Diencephalon (tissue), 2 donors: Measurements from ENCODE around the gene CNIH1.

DNA sequence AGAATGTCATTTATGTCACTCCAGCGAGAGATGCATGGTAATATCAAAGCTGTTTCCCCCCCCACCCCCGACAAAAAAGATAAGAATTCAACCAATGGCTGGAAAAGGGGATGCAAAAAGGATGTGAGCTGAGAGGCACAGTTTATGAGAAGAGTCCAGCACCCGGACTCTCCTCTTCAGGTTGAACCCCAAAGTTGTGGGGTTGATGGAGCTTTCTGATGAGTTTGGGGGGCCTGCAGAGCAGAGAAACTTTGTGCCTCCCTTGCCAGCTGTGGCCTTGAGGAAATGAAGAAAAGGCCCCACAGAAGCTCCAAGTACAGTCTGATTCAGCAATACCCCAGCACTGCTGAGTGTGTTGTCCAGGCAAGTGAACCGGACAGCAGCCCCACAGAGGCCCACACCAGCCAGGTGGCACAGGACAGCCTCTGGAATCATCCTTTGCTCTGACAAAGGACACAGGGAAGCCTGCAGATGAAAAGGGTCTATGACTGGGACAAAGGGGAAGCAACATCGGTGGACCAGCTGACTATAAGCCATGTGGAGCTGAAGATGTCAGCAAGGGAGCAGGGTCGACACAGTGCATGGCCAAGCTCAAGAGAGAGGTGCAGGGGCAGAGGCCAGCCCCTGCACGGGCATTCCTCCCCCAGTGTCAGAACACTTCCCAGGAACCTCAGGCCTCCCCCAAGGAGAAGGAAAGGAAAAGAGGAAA, 46.6 kb upstream of the PTGDR start:
- RAMPAGE, long total RNA = no peak

DNA sequence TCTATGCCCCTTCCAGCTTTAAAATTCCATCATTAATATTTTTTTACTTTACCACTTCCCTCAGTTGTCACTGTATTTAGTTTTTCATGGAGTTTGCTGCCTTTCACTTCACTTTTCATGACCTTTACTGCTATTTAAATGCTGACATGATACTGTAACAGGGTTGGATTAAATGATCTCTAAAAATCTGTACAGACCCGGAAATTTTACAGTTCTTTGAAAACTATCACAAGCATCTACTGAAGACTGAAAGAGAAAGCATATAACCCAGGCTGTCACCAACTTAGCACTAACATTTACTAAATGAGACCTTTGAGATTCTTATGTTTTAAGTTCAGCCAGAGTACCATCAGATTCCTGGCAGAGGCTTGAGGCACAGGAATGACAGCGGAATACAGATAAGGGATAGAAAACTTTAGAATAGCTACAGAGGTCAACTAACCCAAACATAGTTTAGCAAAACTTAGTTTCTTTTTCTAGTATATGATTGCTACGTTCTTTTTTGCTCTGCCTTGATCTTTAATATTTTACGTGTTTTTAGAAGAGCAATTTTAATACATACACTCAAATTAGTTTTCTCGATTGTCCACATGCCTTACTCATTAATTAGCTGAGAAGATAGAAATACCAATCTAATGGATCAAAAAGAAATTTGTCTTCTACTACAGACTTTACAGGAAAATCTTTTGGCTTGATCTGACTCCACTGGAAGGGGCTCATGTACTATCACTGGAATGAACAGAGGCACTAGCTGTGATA, 91.7 kb upstream of the FERMT2 start:
- RAMPAGE, long total RNA = no peak

GRCh38 chr14:53943097-53943818, 13.4 kb downstream of the BMP4 start:
- RAMPAGE, long total RNA = no peak

DNA sequence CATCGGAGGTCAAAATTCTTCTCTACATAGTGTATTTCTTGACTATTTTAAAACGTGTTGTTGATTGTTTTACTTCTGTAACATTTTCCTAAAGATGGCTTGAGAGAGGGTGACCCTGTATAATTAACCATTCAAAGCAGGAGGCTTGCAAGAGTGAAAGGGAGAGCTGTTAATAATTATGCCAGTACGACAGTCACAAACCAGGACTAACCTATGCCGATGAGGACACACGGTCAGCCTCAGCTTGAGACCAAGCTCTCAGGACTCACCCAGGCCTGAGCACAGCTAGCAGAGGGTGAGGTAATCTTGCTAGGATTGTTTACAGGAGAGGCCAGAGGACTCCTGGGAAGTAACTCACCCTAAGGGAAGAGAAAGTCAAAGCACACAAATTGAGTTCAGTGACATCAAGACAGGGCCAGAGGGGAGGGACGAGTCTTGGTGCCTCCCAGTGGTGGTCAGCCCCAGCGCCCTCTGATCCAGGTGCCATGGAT, 29.8 kb upstream of the CDKN3 start:
- RAMPAGE, long total RNA = no peak

DNA sequence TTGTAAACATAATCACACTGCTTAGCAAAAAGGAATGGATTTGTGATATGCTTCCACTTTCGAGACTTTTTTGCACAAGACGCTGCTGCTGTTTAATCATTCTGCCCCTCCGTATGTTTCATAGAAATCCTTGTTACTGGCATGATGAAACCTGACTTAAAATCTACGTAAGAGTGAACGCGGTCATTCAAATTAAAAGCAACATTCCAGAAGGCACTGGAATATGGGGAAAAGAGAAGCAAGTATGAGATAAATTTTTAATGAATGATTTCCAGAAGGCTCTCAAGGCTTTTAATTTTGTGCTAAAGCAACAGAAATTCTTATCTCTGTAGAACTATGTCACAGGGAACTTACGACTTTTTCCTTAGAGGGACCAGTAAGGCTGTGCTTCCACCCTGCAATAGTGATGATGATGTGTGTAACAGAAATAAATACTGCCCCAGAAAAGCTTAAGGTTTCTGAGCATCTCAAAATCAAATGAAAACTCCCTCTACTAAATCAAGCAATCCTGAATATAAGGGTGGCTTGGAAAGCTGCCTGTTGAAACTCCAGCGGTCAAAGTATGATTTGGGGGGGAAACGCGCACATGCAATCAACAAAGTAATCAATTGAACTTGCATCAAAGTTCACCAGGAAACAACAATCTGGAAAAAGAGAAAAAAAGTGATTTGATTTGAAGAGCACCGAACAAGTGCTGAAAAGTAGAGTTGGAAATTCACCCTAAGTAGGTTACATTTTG, 939 bp downstream of the CNIH1 start:
- RAMPAGE, long total RNA = no peak

- RAMPAGE, long total RNA = start-site peak on the minus strand at chr14:54441330-54441478, 1,433 and 1,766 reads in 2 replicates
Observed at GRCh38 chr14:54440805-54441858, at the start of gene CNIH1. Gene CNIH1 (minus strand): TSS chr14:54441374.

DNA sequence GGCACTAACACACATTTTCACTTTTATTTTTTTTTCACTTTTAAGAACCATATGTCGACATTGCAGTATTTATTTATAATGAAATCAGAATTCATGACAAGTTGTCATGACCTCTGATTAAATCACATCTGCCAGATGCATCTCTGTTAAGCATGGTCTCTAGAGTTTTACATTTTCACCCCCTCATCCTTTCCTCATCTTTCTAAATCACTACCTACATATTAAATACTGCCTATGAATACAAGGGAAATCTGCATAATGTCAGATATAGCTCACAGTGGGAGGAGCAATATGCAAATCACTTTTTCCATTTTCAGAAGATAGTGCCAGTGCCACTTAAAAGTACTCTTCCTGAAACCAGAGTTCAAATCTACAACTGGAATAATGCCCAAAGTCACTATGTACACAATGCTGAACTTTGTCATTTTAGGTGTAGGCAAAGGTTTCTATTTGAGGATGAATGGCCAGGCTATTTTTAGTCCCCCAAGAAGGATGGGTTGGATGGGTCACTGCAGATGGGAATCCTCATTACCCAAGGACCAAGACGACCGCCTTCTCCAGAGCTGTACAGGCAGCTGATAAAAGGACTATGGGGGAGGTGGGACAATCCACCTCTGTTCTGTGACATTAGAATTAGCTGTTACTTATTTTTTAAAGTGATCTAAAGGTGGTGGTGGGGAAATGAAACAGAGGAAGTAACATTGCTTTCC, 5.7 kb downstream of the GMFB start:
- RAMPAGE, long total RNA = no peak

- RAMPAGE, long total RNA = no peak
Observed at GRCh38 chr14:54571567-54572765, 5.0 kb downstream of the SAMD4A start.

DNA sequence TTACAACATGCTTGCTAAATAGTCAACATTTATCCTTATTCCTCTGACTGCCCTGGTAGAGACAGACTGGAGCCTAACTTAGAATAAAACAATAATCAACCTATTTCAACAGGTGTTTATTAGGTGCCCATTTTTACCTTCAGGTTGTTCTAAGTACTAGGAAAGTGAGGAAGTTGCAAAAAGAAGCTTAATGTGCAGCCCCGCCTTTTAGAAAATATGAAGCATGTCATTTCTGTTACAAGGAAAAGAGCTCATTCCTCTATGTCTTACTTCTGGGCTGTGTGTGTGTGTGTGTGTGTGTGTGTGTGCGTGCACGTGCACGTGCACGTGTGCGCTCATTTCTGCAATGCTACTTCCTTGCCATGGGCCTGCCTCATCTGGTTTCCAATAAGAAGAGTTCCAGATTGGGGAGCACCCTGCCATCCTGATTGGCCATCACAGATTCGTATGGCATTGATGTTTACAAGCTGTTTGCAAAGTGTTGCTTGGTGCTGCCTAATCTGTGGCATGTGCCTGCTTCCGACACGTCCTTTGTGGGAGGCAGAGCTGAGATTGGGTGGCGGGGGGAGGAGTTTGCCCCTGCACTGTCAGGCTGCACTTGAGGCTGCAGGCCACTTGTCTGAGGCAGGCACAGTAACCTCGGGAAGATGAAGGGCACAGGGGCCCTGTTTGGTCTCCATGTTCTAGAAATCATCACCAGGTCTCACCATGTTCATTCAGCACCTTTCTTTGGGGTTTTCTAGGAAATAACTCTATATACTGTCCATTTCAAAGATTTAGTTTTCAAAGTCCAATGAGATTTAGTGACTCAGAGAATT, 39.2 kb downstream of the SAMD4A start:
- RAMPAGE, long total RNA = no peak

GRCh38 chr14:54652013-54652876, 85.3 kb downstream of the SAMD4A start:
- RAMPAGE, long total RNA = no peak

DNA sequence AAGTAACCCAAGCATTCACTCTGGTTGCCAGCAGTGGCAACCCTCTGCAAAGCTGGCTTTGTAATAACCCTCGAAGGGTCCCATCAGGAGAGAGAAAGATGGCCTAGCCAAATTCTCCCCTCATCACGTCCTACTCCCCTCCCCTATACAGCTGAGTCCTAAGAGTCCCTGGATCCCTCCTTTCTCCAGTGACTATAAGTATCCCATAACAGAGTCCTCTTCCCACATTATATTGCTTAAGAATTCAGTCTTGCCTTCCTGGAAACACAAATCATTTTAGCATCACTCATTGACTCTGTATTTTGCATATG, 130.3 kb downstream of the GCH1 start:
- RAMPAGE, long total RNA = no peak

DNA sequence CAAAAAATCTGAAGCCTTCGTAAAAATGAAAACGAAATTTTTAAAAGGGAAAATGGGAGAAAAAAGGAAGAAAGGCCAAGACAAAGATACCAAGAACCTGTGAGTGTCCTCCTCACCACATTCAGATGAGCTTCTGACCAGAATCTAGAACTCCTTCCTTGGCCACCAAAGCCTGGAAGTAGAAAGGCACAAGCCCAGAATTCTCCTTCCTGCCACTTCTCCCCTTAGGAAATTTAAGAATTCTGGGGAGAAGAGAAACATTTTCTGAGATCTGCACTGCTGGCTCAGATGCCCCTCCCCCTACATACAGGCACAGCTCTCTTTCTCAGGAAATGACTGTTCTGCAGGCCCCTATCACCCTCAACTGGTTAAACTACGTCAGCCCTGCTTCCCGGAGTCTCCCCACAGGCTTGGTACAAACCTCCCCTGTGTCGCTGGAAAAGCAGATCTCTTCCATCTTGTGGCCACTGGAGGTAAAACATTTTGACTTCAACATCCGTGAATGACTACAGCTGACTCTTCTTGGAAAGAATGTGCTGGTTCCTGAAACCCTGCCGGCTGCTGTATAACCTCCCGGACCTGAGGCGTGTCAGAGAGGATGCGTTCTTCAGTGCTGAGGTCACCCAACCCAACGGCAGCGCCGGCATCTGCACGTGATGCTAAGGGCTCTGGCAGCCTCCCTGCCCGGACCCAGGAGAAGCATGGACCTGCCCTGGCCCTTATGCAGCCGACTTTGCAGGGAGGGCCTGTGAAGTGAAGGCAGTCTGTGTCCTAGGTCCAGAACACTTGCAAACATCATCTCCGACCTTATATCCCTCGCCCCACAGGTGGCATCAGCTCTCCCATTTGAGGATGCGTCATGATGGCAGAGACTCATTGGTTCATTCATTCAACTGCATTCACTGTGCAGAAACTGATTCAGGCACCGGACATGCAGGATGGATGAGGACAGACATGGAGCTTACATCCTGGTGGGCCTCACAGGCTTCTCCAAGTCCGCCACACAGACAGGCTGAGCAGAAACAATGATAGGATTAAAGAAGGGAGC, 129.4 kb downstream of the GCH1 start:
- RAMPAGE, long total RNA = no peak

DNA sequence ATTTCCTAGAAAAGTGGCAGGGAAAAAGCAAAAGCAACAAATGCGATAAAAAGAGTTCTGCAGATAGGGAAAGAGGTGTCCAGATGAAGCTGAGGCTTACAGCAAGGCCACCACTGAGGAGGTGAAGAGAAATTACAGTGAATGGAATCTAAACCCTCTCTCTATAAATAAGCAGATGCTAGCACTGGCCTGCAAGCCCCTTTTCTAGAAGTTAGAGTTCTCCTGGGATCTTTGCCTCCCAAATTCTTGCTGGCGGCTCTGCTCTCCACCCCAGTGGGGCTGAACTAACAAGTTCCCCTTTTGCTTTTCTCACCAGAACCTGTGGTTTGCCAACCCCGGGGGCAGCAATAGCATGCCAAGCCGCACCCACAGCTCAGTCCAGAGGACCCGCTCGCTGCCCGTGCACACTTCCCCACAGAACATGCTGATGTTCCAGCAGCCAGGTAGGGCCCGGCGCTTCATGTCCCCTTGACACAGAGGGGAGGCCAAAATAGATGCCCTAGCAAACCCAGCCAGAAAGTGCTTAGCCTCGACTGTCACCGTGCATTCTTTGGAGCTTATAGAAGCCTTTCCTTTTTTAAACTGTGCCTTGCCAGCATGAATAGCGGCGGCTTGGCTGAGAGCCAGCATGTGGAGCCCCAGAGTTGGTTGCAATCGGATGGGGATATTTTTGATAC, 126.4 kb downstream of the GCH1 start:
- RAMPAGE, long total RNA = no peak

DNA sequence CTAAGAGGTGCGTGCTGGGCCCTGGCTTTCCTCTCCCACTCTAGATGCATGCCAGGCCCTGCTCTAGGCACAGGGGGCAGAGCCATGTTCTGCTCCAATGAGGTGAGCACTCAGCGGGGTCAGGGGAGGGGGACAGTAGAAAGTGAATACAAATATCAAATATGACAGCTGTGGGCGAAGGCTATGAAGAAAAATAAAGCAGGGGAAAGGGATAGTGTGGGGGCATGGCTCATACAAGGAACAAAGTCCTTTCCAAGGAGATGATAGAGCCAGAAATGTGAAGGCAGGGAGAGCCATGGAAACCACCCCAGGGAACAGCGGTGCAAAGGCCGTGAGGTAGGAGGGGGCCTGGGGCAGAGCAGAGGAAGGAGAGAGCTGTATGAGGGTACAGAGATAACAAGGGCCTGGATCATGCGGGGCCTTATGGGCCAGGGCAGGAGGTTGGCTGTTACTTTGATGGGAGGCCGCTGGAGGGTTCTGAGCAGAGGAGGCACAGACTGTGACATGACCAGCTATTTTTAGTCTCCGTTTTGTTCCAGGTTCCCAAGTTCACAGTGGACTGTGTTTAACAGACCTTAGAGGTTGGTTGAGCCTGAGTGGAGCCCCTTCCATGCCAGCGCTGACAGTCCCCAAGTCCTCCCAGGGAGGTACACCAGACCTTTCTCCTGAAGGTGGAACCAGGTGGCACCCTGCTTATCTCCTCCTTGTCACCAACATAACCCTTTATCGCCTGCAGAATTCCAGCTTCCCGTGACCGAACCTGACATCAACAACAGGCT, 118.6 kb downstream of the GCH1 start:
- RAMPAGE, long total RNA = no peak

GRCh38 chr14:55060622-55061249, 9.3 kb downstream of the MAPK1IP1L start:
- RAMPAGE, long total RNA = no peak

DNA sequence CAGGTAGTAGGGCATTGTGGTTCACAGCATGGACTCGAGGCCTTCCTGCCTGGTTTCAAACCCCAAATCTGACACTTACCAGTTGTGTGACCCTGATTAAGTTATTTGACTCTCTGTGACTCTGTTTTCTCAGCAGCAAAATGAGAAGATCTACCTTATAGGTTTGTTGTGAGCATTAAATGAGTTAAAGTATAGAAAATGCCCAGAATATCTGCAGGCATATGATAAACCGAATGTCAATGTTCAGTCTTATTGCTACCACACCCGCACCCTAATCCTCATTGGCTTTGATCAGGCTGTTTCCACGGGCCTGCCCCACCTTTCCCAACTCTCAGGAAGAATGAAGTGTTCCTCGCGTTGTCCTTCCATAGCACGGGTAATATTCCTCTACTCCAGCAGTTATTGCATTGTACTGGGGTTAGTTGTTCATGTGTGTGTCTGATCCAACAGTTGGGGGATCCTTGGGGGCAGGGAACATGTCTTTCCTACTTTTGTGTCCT, 8.0 kb upstream of the LGALS3 start:
- RAMPAGE, long total RNA = no peak

DNA sequence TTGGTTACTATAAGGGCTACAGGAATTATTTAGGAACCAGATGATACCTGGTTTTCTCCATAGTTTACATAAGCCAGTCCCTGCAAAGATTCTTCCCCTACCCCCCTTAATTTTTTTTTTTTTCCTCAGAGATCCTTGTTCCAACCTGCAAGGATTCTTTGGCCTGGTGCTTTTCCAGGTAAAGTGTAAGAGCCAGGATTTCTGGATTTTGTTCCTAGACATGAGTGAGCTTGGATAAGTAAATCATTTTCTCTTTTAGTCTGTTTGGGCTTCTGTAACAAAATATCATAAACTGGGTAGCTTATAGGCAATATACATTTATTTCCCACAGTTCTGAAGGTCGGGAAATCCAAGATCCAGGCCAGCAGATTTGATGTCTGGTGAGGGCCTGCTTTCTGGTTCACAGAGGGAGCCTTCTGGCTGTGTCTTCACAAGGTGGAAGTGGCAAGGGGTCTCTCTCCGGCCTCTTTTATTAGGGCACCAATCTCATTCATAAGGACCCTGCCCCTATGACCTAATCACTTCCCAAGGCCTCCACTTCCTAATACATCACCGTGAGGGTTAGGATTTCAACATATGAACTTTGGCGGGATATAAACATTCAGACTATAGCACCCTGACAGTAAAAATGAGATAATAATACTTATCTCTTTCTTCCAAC, 873 bp upstream of the LGALS3 start:
- RAMPAGE, long total RNA = no peak

GRCh38 chr14:55131829-55132213, 2.8 kb downstream of the LGALS3 start:
- RAMPAGE, long total RNA = no peak

DNA sequence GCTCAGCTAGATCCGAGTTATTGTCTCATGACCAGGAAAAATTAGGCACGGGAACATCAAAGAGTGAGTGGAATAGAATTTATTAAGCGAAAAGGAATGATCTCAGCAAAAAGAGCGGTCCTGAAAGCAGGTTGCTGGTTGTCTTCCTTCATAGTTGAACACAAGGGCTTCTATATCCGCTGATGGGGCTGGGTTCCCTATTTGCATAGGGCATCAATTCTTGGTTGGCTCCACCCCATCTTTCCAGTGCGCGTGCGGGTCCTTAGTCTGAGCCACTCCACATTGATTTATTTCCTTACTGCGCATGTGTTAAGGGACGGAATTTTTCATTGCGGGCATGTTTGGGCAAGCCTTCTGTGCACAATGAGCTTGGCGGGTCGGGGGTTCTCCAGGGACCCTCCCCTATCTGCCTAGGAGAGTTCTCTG, 21.2 kb upstream of the DLGAP5 start:
- RAMPAGE, long total RNA = no peak

DNA sequence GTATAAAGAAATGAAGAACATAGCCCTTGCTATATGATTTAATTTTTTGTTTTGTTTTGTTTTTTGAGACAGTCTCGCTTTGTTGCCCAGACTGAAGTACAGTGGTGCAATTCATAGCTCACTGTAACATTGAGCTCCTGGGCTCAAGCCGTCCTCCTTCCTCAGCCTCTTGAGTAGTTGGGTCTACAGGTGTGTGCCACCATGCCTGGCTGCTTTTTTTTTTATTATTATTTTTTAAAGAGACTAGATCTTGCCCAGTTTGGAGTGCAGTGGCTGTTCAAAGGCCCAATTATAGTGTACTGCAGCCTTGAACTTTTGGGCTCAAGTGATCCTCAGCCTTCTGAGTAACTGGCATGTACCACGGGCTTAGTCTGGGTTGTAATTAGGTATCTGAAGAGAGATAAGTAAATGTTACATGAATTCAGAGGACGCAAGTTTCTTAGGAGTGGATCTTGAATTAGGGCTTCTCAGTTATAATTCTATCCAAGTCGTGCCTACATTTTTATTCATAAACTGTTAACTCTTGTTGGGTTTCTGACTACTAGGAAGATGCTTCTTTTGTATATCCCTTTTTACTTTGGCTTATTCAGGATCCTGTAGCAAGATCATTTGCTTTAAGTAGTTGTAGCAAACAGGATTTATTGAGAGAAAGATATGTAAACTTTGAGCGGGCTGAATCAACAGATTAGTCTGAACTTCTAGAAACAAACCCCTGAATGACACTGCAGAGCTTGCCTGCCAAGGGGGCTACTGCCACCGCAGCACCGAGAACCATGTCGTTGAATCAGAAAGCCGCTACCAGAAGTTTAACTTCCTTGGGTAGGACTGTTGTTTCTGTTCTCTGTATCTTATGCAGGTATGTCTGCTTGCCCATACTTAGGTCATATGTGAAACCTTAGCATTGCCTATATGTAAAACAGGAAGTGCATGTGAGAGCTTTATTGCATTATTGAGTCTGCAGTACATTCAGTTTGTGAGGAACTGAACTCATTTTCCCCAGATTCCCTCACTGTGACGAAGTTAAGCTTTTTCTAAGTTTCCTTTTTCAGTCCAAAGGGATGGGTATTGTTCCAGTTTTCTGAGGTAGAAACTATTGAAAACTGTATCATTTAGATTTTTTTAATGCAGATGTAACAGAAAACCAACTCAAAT, 6.4 kb downstream of the FBXO34 start:
- RAMPAGE, long total RNA = no peak